ENCODE data around the genes UGT2B28, HTN1, CSN3 and MUC7.

GRCh38 chr4:67431627-67432881, 113.2 kb downstream of the CENPC start:
- RRBS, result no CpG with 5 or more reads among the region's 5 CpGs

GRCh38 chr4:67699530-67700347, 1.2 kb downstream of the UBA6 start:
- RRBS, result no CpG with 5 or more reads among the region's 24 CpGs

GRCh38 chr4:68336959-68337853, 12.7 kb downstream of the YTHDC1 start:
- RRBS, result no CpG with 5 or more reads among the region's 7 CpGs

DNA sequence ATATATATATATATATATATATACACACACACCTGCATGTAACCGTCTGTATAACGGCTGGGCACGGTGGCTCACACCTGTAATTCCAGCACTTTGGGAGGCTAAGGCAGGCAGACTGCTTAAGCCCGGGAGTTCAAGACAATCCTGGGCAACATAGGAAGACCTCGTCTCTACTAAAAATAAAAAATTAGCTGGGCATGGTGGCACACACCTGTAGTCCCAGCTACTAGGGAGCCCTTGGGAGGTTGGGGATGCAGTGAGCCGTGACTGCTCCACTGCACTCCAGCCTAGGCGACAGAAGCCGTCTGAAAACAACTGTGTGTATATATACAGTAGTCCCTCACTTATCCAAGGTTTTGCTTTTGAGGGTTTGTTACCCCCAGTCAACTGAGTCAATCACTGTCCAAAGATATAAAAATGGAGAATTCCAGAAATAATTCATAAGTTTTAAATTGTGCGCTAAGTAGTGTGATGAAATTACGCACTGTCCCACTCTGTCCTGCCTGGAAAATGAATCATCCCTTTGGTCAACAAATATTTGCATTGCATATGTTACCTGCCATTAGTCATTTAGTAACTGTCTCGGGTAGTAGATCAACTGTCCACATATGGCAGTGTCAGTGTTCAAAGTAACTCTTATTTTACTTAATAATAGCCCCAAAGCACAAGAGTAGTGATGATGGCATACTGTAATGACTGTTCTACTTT, 3.7 kb downstream of the YTHDC1 start:
- RRBS, result no CpG with 5 or more reads among the region's 11 CpGs

GRCh38 chr4:68565534-68565845, 10.6 kb downstream of the UGT2B17 start:
- RRBS, result no CpG with 5 or more reads among the region's 3 CpGs

DNA sequence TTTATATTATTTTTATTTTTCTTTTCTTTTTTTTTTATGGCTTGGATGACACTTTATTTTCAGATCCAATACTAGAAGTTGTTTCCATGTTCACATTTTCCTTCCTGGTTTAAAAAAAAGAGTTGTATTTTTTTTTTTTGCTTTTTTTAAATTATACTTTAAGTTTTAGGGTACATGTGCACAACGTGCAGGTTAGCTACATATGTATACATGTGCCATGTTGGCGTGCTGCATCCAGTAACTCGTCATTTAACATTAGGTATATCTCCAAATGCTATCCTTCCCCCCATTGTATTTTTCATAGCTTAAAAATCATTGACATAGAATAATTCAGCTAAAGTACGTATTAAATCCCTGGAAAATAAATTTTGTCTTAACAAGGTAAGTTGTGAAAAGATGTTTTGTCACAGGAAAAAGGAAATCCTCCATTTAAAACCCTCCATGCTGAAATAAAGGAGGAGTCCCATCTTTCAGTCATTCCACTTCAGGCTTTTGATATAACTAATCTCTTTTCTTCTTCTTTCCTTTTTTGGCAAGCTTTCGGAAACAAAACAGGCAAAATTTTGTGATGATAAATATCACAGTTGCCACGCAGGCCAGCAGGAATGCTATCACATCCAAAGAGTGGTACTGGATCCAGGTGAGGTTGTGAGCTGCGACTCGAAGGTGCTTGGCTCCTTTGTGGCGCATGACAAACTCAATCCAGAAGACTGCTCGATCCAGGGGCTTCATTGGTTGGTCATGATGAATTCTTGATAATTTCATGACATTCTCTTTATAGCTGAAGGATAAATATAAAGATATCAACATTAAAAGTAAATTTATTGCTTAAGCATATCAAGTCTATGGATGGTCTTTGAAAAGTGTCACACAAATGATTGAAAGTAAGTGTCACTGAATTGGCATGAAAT, 23.6 kb downstream of the UGT2B15 start:
- RRBS, result no CpG with 5 or more reads among the region's 10 CpGs

GRCh38 chr4:68815657-68815816, 257 bp upstream of the UGT2B10 start:
- RRBS, result no CpG with 5 or more reads among the region's 1 CpG

- RRBS, result no CpG with 5 or more reads among the region's 2 CpGs
Measured at GRCh38 chr4:68948312-68948703, 3.3 kb downstream of the UGT2A3 start.

DNA sequence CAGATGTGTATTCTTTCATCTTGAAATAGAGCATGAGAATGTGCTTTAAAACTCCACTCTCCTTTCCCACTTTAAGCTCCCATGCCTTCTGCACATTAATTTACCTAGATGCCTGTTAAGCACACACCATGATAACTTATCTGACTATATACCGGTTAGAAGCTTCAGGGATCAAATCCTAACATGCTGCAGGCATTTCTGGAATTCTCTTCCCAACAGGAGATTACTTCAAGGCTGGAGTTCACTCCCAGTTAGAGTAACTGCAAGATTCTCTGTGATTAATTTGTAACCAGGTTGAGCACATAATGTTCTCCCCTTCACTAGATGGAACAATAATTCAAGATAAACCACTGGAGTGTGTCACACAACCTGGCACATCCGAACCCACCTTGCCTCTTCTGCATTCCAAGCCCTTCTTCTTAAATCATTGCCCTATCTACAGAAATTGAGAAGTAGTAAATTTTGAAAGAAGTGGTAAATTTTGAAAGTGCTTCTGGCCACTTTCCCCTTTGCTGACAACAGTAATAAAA, 11.8 kb upstream of the UGT2A3 start:
- RRBS, result no CpG with 5 or more reads among the region's 2 CpGs

DNA sequence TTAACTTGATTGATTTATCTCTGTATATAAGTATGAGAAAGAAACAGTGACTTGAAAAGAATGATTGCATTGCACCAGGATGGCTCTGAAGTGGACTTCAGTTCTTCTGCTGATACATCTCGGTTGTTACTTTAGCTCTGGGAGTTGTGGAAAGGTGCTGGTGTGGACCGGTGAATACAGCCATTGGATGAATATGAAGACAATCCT, at the start of gene UGT2B28:
Gene UGT2B28, plus strand, starts transcription at position 54 of the 207 bp plus-strand sequence.
- RRBS, result no CpG with 5 or more reads among the region's 2 CpGs

DNA sequence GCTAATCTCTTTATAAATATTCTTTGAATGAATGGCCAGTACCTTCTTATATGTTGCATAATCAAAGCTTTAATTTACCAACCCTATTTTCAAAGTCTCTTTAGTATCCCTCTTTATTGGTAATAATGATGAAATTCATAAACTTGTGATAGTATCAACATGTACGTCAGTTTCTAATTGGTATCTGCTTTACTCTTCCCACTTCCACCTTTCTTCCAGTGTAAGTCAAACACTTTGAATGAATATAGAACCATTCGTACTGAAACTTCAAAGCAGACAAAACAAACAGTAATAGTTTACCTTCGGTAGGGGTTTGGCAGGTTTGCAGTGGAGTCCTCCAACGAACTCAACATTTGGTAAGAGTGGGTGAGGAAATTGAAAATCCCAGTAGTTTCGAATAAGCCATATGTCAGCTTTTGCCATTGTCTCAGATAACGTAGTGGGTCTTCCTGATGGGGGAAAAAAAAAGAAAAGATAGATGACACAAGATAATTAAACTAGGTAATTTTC, 2.3 kb downstream of the UGT2B4 start:
- RRBS, result no CpG with 5 or more reads among the region's 6 CpGs

GRCh38 chr4:69743060-69743879, 17.1 kb downstream of the SULT1B1 start:
- RRBS, result no CpG with 5 or more reads among the region's 11 CpGs

- RRBS, result no CpG with 5 or more reads among the region's 2 CpGs
Measured at GRCh38 chr4:70050389-70050699, at the start of gene HTN1. HTN1 (plus strand) TSS chr4:70050438.

DNA sequence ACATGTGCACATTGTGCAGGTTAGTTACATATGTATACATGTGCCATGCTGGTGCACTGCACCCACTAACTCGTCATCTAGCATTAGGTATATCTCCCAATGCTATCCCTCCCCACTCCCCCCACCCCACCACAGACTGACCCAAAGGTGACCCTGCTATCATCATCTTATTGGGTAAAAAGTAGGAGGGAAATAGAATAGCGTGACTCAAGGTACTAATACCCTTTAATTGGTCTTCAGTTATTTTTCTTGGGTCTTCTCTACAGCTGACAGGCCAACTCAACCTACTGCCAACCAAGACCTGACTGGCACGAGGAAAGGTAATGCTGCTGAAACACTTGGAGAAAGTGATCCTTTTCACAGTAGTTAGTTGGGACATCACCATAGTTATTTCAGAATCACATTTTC, at the start of gene CSN3:
Gene CSN3, plus strand, starts transcription at position 252 of the 408 bp plus-strand sequence.
- RRBS, result no CpG with 5 or more reads among the region's 3 CpGs

- RRBS, result no CpG with 5 or more reads among the region's 4 CpGs
Measured at GRCh38 chr4:70471892-70472353, at the start of gene MUC7. MUC7 (plus strand) TSS chr4:70472197.

GRCh38 chr4:70688718-70689369, 512 bp downstream of the UTP3 start:
- RRBS, result no CpG with 5 or more reads among the region's 26 CpGs

GRCh38 chr4:70844098-70844422, 4.4 kb upstream of the GRSF1 start:
- RRBS, result no CpG with 5 or more reads among the region's 5 CpGs

- RRBS, result no CpG with 5 or more reads among the region's 7 CpGs
Measured at GRCh38 chr4:70902993-70903213, 734 bp downstream of the MOB1B start.

GRCh38 chr4:71004267-71004941, 11.0 kb downstream of the DCK start:
- RRBS, result no CpG with 5 or more reads among the region's 8 CpGs